SEM (cell line): Measurements from ENCODE around the genes FHOD3, CELF4, RIT2 and SYT4.

DNA sequence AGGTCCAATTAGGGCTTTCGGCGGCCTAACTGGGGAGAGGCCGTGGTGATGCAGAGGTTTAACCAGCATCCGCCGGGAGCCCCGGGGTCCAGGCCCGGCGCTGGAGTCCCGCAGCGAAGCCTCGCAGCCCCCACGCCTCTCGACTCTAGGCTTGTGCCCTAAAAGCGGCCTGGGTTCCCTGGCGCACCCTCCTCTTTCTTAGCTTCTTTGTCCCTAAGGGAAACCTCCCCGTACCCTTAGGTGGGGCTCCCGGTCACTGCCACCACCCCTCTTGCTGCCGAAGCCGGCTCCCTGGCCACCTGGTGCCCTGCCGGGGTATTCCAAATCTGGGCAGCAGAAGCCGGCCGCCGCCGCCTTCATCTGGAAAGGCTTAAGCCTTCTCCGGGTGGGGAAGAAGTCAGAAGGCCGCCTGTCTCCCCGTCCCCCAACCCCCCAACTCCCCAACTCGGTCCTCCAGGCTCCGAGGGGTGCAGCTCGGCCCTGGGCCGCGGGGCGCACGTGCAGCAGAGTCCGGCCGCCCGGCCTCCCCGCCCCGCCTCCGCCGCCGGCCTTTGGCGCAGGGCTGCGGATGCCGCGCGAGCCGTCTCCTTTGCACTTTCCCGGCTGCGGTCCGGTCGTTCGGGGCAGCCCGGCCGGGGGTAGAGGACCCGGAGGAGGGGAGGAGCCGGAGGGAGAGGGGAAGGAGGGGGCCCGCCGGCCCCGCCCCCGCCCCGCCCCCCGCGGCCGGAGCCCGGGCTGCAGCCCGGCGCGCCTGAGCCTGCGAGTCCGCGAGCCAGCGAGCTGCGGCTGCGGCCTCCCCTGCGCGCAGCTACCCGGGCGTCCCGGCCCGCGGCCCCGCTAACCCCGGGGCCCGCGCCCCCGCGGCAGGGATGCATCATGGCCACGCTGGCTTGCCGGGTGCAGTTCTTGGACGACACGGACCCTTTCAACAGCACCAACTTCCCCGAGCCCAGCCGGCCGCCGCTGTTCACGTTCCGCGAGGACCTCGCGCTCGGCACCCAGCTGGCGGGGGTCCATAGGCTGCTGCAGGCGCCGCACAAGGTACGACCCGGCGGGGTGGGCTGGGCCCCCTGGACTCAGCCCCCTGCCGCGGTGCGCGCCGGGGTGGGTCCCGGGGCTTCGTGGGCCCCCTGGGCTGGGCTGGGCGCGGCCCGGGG, at the start of gene FHOD3:
FHOD3 (plus strand) TSS at position 754 of the 1,157 bp plus-strand sequence.
- PRO-cap, result no peak

DNA sequence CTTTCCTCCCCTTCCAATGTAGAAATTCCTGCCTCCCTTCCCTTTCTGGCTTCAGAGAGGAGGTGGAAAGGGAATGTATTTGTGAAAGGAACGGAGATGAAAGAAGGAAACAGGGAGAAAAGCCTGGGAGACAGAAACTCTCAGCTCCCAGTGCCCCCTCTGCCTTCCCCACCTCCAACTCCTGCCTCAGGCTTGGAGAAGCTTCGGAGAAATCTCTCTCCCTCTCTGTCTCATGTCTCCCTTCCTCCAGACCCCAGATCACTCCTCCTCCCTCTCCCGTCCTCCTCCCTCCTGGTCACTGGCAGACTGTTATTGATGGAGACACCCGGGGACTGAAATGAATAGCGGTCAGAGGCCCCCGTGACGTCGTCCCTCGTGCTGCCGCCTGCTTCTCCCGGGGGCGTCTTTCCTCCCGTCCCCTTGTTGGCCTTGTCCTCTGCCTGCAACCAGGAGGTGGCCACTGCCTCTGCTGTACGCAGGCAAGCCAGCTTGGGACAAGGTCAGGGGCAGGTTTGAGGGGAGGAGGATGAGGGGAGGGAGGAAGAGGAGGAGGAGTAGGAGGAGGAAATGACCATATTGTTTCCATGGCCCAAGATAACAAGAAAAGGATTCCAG, 78.3 kb downstream of the CELF4 start:
- PRO-cap, result no peak

- PRO-cap, result no peak
These were observed at the start of gene CELF4 for GRCh38 chr18:37565380-37566343. Gene CELF4, minus strand, starts transcription at chr18:37565798.

DNA sequence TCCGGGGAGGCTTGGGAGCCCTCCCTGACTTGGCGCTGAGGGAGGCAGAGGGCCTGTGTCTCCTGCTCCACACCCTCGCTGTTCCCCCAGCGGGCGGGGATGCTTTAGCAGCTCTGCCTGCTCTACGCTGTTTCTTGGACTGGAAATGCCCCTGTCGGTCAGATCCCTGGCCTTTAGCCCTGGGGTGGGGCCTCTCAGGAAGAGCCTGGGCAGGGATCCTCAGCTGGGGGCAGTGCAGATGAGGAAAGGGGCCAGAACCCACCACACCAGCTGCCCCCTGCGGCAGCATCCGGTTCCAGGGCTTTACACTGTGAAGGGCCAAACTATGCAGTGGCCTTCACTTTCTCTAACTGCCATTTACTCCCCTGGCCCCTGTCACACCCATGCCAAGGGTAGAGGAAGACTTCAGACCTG, 11.8 kb upstream of the CELF4 start:
- PRO-cap, result no peak

- PRO-cap, result no peak
These were observed 104.6 kb upstream of the CELF4 start for GRCh38 chr18:37670086-37670646.

- PRO-cap, result no peak
These were observed 2136.3 kb upstream of the CELF4 start for GRCh38 chr18:39701839-39702345.

DNA sequence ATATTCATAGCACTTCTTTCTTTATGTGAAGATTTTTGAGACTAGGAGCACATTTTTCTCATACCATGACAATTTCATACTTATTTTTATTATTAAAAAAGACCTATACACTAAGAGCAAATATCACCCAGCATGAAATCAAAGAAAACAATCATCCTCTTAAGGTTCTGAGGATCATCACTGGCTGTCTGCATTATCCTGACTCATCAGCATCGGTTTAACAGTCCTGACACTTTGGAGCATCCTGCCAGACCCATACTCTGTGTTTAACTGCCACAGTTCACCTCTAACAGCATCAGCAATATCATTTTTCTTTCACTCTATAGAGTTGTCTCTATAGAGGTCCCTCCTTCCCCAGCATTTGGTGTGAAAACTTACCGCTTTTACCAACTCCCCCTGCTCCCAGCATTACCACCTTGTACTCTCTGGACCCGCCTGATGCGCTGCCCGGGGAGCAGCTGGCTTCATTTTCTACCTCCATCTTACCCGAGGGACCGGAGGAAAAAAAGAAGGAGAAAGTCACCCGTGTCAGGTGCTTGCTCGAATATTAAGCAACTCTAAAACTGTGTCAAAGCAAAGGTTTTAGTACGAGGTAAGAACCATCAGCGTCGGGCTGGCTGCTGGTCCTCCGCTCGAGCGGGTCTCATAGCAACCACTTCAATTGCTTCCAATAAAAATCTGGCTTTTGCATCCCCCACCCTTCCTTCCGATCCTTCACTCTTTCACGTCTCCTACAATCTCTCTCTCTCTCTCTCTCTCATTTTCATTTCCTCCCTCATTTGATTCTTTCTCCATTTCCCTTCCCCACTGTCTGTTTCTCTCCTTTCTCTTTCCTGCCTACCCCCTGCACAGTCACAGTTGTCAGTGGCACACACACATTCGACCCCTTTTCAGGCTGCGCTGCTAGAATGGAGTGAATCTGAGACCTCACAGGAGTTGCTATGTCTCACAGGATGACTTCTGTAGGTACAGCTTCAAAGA, at the start of gene RIT2:
RIT2 (minus strand) TSS at position 647 of the 981 bp plus-strand sequence.
- PRO-cap, result no peak

DNA sequence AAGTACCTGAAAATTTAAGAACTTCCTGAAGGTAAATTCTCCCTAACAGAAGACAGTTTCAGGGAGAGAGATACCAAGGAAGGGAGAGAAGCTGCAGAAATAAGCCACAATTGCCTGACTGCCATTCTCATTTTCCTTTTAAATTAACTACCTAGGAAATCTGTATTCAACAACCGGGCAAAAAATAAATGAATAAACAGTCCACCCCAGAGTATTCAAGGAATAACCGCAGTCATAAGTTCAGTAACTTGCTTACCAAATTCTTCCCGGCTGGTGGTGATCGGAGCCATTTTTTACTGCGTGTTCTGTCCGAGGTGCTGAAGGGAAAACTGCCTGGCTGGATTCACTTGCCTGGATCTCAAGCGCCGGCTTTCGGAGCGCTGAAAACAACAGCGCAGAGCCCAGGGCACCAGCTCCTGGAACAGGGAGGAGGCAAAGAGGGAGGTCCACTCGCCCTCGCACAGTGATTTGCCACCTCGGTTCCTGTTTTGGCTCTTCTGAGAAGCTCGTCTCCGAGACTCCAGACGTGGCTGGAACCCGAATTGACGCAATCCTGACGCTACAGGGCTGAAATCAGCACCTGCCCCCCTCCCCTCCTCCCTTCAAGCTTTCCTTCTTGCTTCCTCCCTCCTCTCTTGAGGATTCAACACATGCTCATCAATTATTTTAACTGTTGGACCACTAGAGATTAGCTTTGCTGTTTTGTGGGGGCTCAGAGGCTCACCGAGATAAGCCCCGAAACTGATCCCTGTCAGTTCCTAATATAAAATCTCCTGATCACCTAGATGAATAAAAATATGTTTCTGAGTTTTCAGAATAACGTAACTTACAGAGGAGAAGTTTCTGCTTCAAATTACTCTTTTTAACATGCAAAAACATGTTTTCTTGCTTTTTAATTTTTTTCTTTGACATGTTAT, at the start of gene SYT4:
SYT4 (minus strand) TSS at position 499 of the 917 bp plus-strand sequence.
- PRO-cap, result no peak

DNA sequence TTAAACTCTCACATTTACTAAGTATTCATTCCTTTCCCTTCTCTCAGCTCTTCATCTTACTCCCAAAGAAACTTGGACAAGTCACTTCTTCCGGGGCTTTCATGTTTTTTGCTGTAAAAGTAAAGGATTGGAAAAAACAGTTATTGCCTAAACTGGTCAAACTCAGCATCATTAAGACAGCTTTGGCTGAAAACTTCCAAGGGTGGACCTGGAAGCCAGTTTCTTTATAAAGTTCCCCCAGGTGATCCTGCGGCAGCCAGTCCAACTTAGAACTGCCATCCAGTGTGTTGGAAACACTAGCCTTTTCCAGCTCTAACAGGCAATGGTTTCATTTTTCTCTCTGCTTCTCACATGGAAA, 91.2 kb upstream of the SETBP1 start:
- PRO-cap, result no peak

DNA sequence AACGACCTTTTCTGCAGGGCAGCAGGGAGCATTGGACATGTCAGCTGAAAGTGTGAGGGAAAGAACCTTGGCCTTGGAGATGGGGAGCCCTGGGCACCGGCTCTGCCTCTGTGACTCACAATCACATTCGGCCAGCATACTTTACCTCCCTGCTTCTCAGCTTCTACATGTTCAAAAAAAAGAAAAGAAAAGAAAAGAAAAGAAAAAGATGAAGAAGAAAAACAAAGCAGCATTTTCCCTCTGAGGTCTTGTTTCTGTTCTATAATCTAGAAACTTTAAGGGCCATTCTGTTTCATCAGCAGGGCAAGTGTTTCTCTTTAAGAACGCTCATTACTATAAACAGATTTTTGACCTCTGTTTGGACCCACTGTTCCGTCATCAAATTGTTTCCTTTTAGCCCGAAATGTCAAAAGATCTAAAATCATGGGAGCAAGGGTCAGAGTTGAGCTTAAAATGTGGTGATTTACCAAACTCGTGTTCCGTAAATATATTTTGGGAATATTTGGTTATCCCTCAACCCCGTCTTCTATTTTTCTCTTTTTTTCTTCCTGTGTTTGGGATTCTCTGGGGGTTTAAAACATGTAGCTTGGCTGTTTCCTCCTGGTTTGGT, 28.0 kb downstream of the SETBP1 start:
- PRO-cap, result no peak

- PRO-cap, result no peak
These were observed 37.4 kb downstream of the SETBP1 start for GRCh38 chr18:44718009-44718586.

DNA sequence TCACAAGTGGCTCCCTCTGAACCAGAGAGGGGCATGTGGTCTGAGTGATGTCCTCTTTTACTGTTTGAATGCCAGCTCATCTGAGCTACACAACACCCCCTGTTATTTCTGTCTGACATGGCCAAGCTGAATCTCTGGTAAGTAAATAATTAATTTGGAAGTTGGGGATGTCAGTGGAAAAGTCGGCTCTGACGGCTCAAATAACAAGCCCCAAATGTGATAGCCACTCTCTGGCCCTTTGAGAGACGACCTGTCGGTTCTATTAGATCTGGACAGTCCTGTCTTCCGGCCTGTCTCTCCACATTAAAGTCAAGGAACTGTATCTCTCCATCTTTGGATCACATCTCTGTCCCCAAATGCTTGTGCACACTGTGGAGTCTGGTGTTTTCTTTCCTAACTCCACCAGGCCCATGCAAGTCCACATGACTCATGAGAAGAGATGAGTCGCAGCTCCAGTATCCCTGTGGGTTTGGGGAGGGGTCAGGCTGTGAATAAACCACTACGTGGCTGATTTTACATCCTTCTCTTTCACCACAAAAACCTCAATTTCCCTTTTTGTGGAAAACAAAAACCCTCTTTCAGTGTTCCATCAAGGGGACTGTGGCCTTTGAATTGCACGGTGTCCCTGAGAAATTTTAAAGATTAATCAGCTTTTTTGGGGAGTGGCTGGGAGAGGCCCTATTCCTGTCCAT, 52.6 kb downstream of the SETBP1 start:
- PRO-cap, result no peak

GRCh38 chr18:45588148-45588686, 27.1 kb upstream of the SLC14A2 start:
- PRO-cap, result no peak

DNA sequence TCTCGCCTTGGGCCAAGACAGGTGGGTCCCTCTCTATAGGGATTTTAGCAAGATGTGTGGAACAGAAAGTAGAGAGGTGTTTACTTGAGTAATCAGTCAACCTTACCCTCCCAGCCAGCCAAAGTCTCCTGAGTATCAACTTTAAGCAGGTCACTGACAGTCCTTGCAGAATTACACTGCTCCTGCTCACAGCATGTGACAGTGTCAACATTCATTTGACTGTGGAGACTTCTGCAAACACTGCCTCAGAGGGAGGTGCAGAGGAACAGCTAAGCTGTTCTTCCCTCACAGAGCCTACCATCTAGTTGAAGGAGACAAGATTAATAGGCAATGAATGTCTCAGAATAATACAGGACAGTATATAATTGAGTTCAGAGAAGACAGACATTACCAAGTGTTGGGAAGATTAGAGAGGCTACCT, 11.9 kb downstream of the SLC14A2 start:
- PRO-cap, result no peak

GRCh38 chr18:45637836-45638446, 22.7 kb downstream of the SLC14A2 start:
- PRO-cap, result no peak

DNA sequence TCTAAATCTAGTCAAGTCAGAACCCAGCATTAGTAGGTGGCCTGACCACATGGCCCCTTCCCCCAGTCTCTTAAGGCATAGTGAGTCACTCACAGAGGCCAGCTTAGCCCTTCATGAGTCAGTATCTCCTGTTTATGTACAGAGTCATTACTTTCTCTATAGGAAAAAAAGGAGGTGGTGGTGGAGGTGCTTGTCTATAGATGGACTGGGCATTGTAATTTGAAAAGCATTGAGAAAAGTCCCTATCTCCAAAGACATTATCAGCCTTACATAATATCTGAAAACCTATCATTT, 22.7 kb upstream of the SIGLEC15 start:
- PRO-cap, result no peak

- PRO-cap, result no peak
These were observed 12.0 kb downstream of the SIGLEC15 start for GRCh38 chr18:45837372-45838058.

DNA sequence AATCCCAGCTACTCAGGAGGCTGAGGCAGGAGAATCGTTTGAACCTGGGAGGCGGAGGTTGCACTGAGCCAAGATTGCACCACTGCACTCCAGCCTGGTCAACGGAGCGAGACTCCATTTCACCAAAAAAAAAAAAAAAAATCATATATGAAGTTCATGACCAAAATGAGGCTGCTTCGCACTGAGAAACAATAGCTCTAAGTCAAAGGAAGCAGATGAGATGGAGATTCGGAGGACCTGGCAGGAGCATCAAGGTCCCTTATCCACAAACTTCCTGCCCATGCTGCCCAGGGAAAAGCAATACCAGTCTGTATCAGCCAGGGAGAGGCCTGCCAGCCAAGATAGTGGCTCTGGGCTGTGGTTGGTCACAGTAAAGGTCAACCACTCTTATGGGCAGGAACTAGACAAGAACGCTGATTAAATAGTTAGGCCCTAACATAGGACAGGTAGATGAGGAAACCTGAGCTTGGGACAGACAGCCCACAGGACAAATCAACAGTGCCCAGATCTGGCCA, 10.8 kb downstream of the PSTPIP2 start:
- PRO-cap, result no peak

DNA sequence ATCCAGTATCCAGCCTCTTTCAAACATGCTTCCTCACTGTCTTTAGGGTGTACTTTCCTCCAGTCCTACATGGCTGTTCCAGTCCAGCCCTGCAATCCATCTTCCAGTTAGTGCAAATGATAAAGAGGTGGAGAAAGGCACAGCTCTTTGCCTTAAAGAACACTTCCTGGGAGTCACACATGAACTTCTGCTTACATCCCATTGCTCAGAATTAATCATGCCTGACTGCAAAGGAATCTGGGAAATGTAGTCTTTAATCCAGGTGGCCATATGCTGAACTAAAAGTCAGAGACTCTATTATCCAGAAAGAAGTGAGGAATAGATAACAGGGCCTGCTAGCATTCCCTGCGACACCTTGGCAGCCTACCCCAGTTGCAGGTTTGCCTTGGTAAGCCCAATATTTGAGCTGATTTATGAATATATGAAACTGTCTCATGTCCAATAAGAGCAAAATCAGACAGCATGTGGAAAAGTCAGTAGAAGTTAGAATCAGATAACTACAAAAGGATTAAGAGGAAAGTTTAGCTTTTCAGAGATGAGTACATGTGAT, 9.2 kb upstream of the RNF165 start:
- PRO-cap, result unidirectional peak, minus-strand start at position 127 of the sequence

GRCh38 chr18:46412224-46412814, 78.5 kb downstream of the RNF165 start:
- PRO-cap, result no peak